Spinal cord (tissue), 3 donors: ENCODE measurements around the genes ETNK2, LRRN2 and TMEM81.

DNA sequence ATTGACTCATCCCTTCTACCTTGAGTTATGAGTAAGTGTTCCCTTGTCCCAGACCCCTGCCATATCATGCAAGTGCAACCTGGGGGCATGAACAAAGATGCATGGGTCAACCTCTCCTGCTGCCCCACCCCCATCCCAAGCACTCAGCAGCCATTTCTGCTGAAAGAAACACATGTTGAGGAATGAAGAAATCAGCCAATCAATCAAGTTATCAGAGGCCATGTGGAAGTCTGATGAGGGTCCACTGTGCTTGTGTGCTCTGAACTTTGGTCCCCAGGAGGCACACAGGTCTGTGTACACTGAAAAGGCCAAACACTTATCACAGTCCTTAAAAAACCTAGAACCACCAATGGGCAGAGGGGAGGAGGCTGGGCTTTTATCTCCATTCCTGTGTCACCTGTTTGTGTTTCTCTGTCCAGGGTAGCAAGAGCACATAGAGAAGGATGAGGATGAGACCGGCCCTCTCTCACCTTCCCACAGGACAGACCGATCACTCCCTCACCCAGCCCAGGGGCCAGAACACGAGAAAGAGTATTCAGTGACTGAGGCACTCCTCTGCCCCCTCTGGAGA, 9.5 kb downstream of the ETNK2 start:
- PRO-cap, result no peak
- RAMPAGE, long total RNA, result no peak

DNA sequence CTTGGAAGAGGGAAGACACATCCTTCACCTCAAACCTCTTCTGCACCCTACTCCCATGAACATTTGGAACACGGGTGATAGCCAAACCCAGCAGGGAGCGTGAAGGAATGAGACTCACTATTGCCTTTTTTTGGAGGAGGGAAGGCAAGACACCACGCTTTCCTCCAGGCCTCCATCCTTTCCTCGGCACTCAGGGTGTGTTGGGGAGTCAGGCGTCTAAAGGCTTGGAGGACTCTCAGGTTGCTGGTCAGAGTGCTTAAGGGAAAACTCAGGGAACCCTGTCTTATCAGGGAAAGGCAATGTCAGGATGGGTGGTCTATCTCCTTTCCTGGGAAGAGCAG, 6.2 kb downstream of the ETNK2 start:
- PRO-cap, result no peak
- RAMPAGE, long total RNA, result no peak

DNA sequence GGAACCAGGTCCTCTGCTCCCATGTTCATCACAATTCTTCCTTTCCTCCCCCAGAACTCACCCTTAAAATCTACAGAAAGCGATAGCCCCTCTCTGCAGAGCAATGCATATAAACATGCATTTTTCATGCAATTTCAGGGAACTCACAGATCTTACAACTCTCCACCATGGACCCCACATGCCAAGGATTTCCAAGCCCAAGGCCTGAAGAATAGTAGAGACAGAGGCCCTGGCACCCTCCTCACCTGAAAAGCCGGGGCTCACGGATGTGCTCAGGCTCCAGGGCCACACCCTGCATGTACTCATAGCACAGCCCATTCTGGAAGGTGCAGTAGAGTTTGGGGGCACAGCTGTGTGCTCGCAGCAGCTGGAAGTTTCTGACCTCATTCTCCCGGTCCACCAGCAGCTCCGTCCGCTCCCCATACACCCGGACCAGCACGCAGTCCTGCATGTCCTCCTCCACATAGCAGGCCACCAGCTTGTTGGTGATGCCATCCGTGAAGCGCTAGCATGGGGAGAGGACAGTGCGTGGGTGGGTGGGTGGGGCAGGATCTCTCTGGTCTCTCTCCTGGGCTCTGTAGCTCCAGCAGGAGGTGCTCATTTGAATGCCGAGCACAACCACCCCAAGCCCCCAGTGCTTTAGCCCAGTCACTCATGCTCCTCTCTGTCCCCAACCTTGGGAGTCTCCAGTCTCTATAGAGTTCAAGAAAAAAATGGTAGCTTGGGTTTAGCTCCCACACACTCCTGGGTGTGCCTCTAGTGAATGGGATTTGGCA, 2.2 kb downstream of the ETNK2 start:
- PRO-cap, result no peak
- RAMPAGE, long total RNA, result no peak

DNA sequence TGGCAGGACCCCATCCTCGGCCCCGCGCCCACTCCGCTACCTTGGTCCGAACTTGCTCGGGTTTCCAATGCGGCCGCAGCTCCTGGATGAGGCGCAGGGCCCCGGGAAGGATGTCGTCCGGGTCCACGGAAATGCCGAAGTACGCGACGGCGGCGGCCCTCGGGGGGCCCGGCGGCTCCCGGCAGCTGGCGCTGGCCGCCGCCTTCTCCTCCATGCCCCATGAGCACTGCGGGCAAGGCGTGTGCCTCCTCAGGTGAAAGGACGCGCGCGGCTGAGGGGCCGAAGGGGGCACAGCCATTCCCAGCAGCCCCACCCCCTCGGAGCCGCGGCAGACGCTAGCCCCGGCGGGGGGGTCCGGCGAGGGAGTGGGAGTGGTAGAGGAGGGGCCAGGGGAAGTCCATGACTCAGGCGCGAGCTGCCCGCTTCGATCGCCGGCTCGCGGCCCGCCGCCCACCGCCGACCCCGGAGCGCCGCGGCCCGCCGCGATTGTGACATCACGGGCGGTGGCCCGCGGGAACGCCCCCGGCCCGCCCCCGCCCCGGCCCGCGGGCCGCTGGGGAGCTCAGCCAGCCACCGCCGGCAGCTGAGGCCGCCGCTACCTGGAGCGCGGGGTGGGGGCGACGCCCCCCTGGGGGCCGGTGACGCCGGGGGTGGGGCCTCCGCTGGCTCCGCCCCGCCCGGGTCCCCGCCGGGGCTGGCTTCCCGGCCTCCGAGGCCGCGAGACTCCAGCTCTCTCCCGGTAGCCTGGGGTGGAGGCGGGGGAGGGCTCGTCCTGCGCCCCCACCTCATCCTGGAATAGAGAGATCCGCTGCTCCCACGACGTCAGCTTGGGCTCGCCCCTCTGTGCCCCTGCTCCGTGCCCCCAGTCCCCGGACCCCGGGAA, at the start of gene ETNK2:
Gene ETNK2, minus strand, starts transcription at position 490 of the 883 bp plus-strand sequence.
- PRO-cap, result no peak
- RAMPAGE, long total RNA, result no peak

- PRO-cap, result no peak
- RAMPAGE, long total RNA, result no peak
Measured at GRCh38 chr1:204225719-204226259, 12.0 kb upstream of the GOLT1A start.

DNA sequence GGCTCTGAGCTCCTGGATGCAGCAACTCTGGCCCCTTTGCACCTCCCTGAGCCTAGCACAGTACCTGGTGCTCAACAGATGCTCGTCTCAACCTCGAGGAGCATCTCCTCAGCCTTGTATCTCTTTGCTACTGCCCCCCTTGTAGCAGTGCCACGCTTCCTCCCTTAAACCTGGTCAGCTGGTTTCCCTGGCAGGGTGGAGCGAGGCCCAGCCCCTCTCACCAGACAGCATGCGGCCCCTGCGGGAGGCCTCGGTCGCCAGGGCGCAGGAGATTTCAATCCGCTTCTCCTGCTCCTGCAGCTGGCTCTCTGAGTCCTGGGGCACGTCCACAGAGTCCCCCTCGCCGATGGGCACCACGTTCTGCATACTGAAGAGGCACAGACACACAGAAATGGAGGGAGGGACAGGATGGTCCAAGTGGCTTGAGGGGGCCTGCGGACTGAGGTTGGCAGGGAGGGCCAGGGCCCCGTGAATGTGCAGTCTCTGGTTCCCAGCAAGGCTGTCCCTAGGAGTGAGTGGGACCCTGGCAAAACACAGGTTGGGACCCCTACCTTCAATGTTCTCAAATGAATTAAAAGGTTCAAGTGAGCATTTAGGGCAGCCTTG, 14.2 kb upstream of the GOLT1A start:
- PRO-cap, result no peak
- RAMPAGE, long total RNA, result no peak

DNA sequence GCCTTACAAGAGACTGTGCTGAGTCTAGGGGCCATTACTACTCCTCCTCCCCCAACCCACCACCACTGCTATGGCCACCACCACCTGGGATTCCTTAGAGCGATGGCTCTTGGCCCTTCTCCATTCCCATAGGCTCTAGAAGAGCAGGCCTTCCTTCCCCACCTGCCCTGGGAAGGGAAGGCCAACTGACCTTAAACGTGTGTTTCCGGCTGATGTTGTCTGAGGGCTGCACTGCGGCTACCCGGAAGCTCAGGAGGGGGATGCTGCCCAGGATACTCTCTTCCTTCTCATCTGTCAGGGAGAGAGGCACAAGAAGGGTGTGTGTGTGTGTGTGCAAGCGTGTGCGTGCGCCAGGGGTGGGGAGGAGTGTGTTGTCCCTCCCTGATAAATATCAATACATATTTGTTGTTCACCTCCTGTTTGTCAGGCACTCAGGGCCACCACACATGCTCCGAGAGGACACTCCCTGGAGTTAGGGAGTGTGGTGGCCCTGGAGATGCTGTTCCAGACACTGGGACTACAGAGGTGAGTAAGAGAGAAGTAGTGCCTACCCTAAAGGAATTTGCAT, 51.0 kb upstream of the GOLT1A start:
- PRO-cap, result no peak
- RAMPAGE, long total RNA, result no peak

GRCh38 chr1:204268598-204269854, 55.2 kb upstream of the GOLT1A start:
- PRO-cap, result no peak
- RAMPAGE, long total RNA, result no peak

GRCh38 chr1:204287437-204288841, 71.8 kb downstream of the PLEKHA6 start:
- PRO-cap, result no peak
- RAMPAGE, long total RNA, result no peak

DNA sequence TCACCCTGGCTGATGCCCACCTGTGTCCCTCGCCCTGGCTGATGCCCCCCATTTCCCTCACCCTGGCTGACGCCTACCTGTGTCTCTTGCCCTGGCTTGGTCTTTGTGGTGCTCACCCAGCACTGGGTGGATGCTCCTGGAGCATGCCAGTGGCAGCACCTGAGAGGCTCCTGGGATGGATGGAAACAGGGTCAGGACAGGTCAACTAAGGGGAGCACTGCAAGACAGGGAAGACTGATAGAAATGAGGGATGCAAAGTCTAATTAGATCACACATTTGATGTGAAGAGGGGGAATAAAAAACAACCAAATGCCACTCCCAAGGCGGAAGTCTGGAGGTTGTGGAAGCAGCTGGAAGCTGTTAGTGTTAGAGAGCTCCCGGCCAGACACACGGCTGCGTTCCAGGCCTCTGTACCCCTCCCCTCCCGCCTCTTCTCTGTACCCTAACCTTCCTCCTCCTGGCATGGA, 67.2 kb downstream of the PLEKHA6 start:
- PRO-cap, result no peak
- RAMPAGE, long total RNA, result no peak

- PRO-cap, result no peak
- RAMPAGE, long total RNA, result no peak
Measured at GRCh38 chr1:204331857-204332461, 27.8 kb downstream of the PLEKHA6 start.

DNA sequence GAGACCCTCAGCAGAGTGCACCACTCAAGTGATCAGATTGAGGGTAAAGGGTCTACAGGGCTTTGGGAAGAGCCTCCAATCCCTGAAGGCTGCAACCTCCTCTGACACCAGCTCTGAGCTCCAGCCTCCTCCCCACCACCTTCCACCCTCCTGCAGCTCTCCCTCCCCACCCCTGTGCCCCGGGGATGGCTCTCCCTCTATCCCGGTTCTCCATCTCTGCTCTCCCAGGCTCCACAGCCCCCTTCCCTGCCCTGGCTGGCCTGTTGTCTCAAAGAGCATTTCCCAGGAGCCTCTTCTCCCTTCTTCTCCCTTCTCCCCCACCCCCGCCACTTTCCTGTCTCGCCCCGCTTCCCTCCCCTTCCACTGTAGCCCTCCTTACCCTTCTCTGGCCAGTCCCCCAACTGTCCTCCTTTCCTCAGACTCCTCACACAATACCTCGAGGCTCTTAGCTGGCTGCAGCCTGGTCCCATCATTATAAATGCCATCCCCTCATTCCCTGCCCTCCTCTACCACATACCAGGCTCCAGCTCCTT, 1.1 kb downstream of the PLEKHA6 start:
- PRO-cap, result no peak
- RAMPAGE, long total RNA, result no peak

DNA sequence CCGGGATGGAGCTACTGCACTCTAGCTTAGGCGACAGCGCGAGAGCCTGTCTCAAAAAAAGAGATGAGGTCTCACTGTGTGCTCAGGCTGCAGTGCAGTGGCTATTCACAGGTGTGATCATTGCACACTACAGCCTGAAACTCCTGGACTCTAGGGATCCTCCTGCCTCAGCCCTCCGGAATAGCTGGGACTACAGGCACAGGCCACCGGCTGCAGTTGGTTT, 1.8 kb downstream of the MDM4 start:
- PRO-cap, result no peak
- RAMPAGE, long total RNA, result no peak

GRCh38 chr1:204685281-204685992, at the start of gene LRRN2:
TSS of gene LRRN2 (minus strand) at chr1:204685738.
- PRO-cap, result no peak
- RAMPAGE, long total RNA, result no peak

DNA sequence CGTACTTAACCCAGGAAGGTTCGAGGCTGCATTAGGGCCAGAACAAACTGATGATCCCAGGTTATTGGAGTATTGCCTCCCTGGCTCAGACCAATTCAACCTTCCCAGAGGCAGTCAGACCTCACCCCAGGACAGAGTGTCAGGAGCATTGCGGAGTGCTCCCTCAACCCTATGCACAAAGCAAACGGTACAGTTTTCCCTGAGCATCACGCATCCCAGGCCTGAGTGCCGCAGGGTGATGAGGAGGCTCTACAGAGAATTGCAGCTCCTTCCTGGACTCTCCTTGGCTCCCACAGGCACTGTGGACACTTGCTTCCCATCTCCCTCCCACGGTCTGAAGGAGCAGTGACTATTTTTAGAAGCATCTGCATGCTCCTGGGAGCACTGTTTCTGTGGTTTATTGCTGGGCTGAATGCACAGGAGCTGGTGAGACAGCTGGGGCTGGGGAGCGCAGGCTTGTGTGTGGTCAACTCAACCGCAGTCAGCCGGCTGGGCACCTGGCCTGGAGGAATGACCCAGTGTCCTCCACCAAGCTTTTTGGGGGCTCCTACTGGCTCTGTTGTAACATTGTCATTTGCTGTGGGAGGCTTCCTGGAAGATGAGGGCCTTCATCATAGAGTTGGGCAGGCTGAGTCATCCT, 43.7 kb downstream of the NFASC start:
- PRO-cap, result no peak
- RAMPAGE, long total RNA, result no peak

DNA sequence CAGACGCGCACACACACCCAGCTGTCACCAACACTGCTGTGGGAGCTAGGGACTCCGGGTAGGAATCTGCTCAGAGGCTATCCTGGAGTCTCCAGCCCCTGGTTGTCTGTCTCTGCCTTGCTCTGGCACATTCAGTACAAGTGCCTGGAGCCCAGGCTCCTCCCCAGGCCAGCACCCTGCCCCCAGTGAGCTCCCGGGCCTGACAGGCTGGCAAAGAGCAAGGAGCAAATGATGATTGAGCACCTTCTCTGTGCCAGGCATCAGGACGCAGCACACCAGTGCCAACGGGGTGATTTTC, 6.4 kb downstream of the CNTN2 start:
- PRO-cap, result no peak
- RAMPAGE, long total RNA, result no peak

DNA sequence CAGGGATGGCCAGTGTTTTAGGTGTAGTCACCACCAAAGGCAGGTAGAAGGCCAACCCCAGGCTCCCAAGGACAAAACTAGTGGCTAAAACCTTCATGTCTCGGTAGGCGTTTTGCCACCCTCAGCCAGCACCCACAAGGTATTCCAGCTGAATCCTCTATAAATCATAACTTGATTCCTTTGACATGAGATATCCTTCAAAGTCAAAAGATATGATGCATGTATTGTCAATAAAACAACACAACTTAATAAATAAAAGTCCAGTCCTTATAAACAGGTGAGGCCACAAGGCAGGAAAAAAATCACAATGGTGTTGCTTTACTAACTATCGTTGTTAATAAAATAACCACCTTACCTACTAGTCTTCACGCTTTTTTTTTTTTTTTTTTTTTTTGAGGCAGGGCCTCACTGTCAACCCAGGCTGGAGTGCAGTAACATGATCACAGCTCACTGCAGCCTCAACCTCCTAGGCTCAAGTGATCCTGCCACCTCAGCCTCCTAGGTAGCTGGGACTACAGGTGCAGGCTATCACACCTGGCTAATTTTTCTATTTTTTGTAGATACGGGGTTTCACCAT, at the start of gene TMEM81:
Gene TMEM81, minus strand, starts transcription at position 237 of the 577 bp plus-strand sequence.
- PRO-cap, result no peak
- RAMPAGE, long total RNA, result no peak

- PRO-cap, result no peak
- RAMPAGE, long total RNA, result no peak
Measured at GRCh38 chr1:205169160-205170200, 42.0 kb downstream of the DSTYK start.

DNA sequence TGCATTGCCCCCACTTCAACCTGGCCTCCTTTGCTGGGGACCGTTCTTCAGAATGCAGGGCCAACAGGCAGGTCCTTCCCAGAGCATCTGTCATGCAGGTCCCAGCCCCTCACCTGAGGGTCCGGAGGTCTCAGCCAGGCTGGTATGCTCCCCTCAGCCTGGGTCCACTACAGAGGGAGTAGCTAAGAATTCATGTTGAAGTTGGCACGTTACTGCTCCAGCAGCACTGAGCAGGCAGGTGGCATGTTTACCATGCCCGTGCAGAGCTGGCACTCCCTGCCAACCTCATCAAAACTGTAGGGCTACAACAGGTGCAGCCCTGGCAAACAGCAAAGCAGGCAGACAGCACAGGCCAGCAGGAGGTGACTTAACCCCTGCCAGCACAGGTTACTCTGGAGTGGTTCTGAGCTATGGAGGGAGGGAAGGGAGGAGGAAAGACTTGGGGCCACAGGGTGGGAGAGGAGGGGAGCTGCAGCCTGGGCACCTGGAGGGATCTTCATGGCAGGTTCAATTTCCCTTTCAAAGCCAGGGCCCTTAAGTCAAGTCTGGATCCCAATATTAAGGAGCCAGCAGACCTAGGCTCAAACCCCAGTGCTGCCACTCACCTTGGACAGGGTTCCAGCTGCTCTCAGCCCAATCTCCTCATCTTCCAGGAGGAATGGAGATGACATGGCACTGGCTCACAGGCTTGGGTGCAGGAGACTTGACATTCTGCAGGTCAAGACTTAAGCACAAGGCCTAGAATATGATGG, 46.3 kb downstream of the NUAK2 start:
- PRO-cap, result no peak
- RAMPAGE, long total RNA, result no peak

GRCh38 chr1:205294032-205295245, 27.1 kb downstream of the NUAK2 start:
- PRO-cap, result no peak
- RAMPAGE, long total RNA, result no peak